H4 (cell line): ENCODE data around the genes INTS15 and COL28A1.

DNA sequence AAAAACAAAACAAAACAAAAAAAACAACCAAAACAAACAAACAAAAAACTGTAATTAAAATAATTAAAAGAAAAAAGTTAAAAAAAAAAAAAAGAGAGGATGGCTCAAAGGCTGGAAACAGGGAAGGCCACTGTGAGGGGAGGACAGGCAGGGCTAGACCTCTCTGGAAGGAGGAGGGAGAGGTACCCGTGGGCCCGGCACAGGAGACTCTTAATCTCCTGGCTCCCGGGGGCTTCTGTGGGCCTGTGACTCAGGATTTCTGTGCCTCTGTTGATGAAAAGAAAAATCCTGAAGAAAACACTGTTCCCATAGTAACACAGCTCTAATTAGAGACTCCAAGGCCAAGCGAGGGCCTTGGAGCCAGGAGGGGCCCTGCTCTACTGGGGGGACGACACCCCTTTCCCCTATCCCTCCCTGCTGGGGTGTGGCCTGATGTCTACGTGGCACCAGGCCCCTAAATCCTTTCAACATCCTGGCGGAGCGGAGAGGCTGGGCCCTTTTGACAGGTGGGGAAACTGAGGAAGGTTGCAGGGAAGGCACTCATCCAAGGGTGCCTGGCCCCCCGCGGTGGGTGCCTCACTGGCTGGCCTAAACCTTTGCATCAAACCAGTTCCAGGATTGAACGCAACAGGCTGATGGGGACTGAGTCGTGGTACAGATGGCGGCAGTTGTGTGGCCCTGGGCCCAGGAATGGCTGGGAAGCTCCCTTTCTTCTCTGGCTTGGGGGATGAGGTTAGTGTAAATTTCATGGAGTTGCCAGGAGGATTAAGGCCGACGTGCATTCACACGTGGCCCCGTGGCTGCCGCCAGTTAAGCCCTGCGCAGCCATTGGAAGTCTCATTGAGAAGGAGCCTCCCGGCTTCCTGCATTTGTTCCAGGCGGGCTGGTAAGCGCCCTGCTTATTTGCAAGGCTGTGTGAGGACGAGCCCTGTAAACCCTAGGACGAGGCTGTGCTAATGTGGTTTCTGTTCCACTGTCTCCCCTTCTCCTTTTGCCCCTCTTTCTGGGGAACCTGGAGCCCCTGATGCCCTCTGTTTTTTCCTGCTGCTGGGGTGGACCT lies 5.4 kb downstream of the FSCN1 start:
- RAMPAGE, long total RNA: no peak

DNA sequence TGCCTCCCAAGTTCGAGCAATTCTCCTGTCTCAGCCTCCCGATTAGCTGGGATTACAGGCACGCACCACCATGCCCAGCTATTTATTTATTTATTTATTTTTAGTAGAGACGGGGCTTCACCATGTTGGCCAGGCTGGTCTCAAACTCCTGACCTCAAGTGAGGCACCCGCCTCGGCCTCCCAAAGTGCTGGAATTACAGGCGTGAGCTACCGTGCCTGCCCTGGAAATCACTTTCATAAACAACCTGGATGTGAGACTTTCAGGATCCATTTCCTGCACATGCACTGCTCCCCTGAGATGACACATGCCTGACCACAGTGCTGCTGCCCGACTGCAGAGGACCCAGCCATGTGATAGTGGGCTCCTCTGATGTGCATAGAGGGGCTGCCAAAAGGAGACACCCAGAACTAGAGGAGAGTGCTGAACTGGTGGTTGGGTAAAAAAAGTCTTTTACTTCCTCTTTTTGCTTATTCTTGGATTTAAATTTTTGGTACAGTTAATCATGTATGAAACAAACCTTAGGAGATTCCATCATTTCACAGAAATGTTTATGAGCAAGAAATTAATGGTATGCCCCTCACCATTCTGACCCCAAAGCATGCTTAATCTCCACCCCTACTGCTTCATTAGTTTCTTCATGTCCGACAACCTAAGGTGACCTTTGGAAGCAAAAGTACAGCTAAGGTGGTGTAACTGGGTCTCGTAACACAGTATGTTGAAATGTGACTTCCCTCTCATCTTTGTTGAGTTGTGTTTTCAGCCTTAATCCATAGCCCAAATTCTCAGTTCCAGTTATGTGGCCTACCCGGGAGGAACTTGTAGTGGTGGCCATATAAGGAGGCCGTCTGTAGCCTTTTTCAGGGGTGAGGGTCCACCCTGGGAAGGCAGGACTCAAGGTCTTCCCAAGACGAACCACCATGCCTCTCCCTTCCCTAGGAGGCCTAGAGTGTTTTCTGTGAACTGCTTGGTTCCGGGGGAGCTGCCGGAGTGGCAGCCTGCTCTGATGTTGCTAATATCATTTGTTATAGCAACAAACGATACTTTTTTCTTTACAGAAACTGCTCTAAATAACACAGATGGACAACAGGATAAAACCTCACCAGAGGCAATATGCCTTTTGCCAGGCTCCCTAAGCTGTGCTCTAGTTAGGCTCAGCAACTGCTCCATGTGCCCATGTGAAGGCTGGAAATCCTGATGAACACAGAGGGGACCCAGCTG lies 77.8 kb downstream of the FSCN1 start:
- RAMPAGE, long total RNA: no peak

GRCh38 chr7:5679741-5680521 lies 87.3 kb downstream of the FSCN1 start:
- RAMPAGE, long total RNA: no peak

- RAMPAGE, long total RNA: no peak
Observed at GRCh38 chr7:5696262-5696665, 85.2 kb downstream of the RNF216 start.

GRCh38 chr7:6012372-6013216 lies 3.5 kb downstream of the AIMP2 start:
- RAMPAGE, long total RNA: no peak

GRCh38 chr7:6213466-6214067 lies 58.9 kb downstream of the CYTH3 start:
- RAMPAGE, long total RNA: no peak

- RAMPAGE, long total RNA: no peak
Observed at GRCh38 chr7:6247171-6247783, 25.1 kb downstream of the CYTH3 start.

GRCh38 chr7:6409062-6410217 lies 35.1 kb downstream of the RAC1 start:
- RAMPAGE, long total RNA: no peak

GRCh38 chr7:6589690-6590496 lies at the start of gene INTS15:
Gene INTS15 (plus strand): TSS chr7:6590021.
- RAMPAGE, long total RNA: no peak

GRCh38 chr7:6636539-6636972 lies 562 bp upstream of the ZNF316 start:
- RAMPAGE, long total RNA: no peak

GRCh38 chr7:7535740-7536608 lies at the start of gene COL28A1:
Gene COL28A1 (minus strand): TSS chr7:7535873.
- RAMPAGE, long total RNA: no peak

DNA sequence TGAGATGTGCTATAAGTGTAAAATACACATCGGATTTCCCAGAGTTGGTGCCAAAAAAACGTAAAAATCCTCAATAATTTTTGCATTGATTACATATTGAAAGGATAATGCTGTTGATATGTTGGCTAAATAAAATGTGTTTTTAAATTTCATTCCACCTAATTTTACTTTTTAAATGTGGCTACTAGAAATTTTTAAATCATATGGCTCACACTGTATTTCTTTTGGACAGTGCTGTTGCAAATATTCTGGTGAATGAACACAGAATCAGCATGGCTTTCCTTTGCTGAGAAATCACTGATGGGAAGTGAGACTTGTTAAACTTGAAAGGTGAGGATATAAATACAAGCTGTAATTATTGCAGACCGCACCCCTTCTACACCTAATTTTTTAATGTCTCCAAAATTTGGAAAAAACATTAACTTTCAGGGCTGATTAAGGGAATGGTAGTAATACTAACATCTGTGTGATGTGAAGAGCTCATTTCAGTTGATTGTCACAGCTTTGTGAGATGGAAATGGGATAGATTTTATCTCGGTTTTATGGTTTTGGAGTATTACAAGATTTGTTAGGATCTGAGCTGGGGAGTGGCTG lies 1.2 kb downstream of the MIOS start:
- RAMPAGE, long total RNA: no peak

GRCh38 chr7:7639325-7639804 lies 1.2 kb upstream of the UMAD1 start:
- RAMPAGE, long total RNA: no peak

- RAMPAGE, long total RNA: no peak
Observed at GRCh38 chr7:7715551-7716286, 2.7 kb downstream of the RPA3 start.

- RAMPAGE, long total RNA: no peak
Observed at GRCh38 chr7:7772209-7773047, 54.0 kb upstream of the RPA3 start.

DNA sequence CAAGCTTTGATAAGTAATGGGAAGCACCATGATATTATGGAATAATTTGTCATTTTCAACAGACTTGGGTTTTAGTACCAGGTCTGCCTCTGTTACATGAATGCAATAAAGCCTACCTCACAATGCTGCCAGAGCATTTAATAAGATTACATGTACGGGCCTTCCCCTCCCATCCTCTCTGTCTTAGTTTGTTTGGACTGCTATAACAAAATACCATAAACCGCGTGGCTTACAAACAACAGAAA lies 74.0 kb upstream of the RPA3 start:
- RAMPAGE, long total RNA: no peak

- RAMPAGE, long total RNA: no peak
Observed at GRCh38 chr7:7816079-7816447, 97.7 kb upstream of the RPA3 start.

GRCh38 chr7:7919374-7919868 lies 49.2 kb upstream of the GLCCI1 start:
- RAMPAGE, long total RNA: no peak

DNA sequence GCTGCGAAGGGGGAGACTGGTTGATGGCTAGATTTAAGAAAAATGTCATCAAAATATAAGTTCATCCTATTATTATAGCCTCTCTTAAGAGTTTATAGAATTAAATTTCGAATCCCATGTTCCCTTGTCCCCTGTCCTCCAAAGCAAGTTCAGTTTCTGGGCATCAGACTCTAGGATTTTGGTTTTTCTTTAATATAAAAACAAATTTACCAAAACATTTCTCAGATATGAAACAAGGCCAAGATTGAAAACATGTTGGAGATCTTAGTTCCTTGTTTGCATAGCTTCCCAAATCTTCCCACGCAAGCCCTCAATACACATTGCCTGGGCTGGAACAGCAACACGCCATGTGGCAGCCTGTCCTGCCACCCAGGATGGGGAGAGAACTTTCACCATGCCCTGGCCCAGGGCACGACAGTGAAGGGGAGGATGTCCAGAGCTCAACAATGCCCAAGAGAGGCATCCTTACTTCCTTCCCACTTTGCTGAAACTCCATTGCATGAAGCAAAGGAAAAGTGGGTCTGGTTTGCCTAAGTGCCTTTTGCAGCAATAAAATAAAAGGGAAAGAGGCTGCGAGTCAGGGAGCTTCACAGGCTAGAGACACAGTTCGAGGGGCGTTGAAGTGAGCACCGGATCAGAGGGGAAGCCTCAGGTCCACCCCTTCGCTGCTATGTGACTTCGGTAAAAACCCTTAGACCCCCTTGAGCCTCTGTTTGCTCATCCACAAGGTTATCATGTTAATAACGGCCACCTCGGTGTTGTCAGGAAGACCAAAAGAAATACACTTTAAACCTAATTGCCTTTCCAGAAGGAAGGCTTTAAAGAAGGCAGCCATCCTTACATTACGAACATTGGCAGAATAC lies 133.5 kb downstream of the ICA1 start:
- RAMPAGE, long total RNA: no peak

DNA sequence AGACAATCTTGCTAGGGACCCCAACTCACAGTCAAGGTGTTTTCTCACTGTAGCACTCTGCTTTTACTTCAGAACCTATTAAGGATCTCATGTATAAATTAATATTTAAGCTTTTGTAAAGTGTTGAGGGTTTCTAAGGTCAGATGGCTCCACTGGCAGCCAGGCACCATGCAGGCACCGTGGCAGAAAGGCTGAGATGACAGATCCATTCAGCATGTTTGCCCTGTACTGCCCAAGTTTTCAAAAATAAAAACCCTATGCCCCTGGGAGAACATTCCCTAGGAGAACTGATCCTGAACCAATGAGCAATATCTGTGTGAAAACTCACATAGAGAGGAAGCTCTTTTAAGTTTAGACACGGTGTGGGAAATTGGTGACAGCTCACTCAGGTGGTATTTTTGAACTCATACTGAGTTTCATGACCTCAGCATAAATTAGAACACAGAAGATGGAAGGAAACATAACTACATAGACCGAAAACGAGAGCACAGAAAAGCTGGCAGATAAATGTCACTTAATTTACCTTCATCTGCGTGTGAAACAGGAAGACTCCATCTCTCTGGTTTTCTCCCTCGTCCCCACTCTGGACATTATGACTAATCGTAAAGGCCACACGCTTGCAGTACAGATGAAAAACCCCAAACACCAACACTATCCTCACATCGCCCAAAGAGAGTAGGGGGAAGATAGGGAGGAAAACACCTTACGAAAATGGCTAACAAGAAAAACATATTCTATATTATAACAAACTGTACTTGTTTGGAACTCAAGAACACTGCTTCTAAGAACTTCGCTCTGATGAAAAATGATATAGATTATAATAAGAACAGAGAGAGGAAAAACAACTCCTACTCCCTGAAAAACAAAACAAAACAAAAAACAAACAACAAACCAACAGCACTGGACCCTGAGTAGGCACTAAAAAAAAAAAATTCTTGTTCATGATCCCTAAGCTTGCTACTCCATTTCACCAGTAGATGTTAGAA lies 127.7 kb downstream of the ICA1 start:
- RAMPAGE, long total RNA: no peak